Spleen (tissue), 7 donors: ENCODE measurements around the genes SPNS2, PELP1, TM4SF5 and ENO3.

DNA sequence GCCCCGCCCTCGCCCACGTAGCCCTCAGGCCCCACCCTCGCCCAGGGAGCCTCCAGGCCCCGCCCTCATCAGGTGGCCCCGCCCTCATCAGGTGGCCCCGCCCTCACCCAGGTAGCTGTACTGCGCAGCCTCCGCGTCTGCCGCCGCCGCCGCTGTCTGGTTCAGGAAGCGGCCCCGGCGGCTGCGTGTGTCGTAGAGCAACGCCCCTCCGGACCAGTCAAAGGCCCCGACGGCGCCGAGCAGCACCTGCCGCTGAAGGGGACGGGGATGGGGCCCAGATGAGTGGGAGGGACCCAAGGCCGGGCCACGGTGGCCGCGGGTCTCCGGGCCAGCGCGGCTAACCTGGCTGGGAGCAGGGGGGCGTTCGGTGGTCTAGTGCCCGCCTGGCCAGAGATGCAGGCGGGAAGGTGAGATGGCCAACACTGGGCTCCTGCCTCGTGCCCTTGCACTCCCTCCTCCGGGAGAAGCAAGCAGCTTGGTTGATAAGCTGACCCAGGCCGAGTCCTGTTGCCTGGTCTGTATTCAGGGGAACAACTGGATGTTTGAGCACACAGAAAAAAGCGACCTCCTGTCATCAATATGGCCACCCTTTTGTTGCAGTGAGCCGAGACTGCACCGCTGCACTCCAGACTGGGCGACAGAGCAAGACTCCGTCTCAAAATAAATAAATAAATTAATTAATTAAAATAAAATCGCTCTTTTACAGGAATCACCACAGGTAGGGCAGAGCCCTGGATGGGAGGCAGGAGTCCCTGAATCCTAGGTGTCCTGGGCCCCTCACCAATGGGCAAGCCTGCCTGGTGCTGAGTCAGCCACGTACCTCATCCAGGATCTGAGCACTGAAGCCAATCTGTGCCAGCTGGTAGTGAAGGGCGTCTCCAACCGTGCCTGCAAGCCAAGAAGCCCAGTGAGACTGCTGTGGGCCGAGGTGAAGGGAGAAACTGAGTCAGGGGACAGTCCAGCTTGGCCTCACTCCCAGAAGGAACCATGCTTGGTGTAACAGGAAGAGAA, 31.6 kb downstream of the HASPIN start:
- PRO-cap, 4 experiments = peak in 4 of 4 experiments; most common plus-strand start position 164 of the sequence (in 3)
- RAMPAGE, long total RNA, 4 experiments = no peak in any of the 4 experiments

DNA sequence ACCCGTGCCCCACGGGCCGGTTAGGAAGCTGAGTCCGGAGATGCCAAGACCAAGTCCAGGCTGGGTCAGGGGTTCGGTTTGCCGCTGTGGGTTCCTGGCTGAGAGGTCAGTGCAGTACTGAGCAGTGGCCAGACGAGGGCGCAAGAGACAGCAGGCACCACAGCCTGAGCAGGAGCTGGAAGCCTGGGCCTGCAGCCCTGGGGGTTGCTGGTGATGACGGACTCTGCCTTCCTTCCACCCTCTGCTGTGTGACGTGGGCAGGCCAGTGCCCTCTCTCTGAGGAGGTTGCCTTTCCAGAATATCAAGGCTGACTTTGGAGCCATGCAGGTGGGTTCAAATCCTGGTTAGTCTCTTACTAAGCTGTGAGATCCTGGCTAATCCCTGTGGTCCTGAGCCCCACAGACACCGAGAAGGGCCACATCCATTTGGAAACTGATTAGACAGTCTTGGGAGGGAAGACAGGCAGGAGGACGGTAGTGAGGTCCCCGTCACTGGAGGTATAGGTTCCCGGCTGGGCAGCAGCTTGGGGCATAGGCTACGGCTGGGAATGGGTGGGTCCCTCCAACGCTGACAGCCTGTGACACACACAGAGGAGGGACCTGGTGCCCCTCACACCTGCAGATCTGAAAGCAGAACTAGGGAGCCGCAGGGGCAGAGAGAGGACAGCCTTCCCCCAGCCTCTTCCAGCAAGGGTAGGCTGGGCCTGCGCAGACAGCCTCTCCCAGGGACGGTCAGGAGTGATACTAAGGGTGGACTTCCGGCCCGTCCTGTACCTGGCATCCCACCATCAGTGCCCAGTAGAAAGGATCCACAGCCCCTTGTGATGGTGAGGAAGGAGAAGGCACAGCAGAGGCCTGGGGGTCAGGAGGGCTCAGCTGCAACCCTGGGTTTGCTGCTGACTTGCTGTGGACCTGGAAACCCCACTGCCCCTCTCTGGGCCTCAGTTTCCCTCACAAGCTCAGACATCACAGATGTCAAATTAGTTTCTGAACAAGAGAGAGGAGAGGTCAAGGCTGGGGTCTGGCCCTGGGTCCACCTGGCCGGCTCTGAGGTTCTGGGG, 2.1 kb downstream of the P2RX1 start:
- PRO-cap, 4 experiments = peak in 4 of 4 experiments; most common plus-strand start position 638 of the sequence (in 4); most common minus-strand start position 469 of the sequence (in 1)
- RAMPAGE, long total RNA, 4 experiments = start-site peak on the plus strand in 1 of 4 experiments, centred at position 657 of the sequence, 10 reads per replicate

GRCh38 chr17:3972487-3972872, 8.2 kb upstream of the ATP2A3 start:
- PRO-cap, 4 experiments = peak in 1 of 4 experiments; most common minus-strand start chr17:3972610 (in 1)
- RAMPAGE, long total RNA, 4 experiments = no peak in any of the 4 experiments

DNA sequence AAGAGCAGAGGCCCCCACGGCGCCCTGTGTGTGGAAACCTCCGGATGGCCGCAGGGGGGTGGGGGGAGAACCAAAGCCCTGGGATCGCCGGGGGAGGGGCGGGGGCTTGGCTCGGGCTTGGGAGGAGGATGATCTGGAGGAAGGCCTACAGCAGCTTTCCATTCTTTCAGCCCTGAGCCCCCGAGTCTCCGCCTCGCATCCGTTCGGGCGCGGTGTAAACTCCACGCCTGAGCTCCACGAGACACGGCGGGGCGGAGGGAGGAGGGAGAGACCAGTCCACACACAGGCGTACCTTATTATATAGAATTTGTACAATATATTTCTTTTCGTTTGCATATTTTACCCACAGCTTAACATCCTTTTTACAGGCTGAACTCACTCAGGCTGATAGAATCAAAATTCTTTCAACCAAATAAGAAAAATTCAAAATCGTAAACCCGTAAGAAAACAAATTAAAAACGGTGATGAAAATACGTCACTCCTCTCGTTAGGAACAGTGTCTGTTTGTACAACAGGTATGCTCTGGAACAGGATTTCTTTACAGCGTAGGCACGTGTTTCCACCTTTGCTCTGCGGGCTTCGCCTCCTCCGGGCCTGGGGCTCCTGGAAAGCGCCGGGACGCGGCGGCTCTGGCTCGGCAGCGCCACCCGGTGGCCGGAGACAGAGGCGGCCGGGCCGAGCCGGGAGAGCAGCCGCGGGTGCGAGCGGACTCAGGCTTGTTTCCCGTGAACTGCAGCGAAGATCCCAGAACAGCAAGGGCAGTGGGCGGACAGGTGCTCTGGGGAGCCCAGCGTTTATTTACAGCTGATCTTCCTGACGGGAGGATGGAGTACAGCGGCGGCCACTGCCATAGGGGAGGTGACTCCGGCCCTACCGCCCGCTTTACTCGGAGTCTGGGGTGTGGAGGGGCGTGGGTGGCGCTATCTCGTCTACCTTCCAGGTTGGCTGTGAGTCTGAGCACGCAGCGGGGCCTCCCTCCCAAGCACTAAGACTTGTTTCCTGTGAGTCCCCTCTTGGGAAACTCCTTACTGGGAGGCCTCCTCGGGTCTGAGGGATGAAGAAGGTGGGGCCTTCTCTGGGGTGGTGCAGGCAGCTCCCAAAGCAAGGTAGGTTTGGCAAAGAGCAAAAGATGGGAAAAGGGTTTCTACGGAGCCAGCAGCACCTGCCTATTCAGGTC, 40.3 kb upstream of the ATP2A3 start:
- PRO-cap, 4 experiments = peak in 1 of 4 experiments; most common minus-strand start position 938 of the sequence (in 1)
- RAMPAGE, long total RNA, 4 experiments = no peak in any of the 4 experiments

DNA sequence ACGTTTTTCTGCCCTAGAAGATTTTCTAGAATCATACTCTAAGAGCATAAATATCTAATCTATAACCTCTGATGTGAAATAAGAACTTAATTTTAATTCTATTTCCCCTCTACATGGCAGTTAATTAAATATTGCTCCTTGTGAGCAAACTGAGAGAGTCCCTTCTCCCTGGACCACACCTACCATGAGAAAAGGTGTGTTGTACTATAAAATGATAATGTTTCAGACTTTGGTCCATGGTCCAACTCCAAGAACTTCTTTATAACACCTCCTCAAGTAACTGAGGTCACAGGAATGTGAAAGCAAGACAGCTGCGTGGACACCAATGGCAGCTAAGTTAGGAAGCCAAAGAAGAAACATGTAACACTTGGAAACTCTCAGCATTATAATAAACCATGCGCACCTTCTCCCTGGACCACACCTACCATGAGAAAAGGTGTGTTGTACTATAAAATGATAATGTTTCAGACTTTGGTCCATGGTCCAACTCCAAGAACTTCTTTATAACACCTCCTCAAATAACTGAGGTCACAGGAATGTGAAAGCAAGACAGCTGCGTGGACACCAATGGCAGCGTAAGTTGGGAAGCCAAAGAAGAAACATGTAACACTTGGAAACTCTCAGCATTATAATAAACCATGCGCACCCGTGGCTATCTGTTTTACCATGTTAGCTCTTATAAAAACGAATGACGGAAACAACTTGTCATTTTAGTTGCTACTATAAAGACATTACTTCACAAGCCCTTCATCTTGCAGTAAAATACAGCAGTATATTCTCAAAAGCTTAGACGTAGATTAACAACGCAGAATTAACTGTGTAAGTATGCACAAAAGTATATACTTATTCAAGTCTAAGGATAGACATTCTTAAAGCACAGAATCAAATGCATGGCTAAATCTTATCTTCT, 3.8 kb downstream of the ZZEF1 start:
- PRO-cap, 4 experiments = no peak in any of the 4 experiments
- RAMPAGE, long total RNA, 4 experiments = no peak in any of the 4 experiments

DNA sequence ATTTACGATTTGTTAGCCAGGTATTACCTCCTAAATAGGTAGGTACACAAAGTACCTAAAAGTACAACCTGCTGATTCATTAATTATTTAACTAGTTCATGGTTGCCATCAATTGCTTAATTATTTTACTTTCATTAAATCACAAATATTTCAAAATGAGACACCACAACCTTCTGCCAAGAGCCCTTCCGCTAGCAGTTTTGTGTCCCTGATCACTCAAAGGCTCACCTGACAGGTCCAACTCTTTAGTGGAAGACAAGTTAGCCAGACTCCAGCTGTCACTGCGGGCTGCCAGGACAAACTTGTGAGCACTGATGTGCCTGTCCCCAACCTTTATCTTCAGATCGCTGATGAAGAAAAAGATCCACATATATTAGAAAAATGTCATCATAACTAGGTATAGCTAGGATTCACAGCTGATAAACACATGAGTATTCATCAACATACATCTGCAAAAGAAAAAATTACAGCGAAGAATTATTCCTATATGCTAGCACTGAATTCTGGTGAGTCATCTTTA, 28.2 kb downstream of the ANKFY1 start:
- PRO-cap, 4 experiments = no peak in any of the 4 experiments
- RAMPAGE, long total RNA, 4 experiments = no peak in any of the 4 experiments

DNA sequence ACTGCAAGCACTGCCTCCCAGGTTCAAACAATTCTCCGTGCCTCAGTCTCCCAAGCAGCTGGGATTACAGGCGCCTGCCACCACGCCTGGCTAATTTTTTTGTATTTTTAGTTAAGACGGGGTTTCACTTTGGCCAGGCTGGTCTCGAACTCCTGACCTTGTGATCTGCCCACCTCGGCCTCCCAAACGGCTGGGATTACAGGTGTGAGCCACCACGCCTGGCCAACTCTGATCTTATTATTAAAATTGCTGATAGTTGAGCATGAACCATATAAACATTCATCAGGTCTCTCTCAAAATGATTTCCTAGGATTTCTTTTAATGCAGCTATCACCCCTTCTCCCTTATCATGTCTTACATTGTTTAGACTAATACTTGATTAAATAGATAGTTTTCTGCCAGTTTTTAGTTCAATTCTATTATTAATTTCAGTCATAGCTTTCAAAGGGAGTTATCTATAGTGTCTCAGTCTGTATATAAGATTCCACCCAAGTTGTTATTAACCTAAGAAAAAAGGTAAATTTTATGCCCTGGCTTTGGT, 23.5 kb upstream of the ANKFY1 start:
- PRO-cap, 4 experiments = no peak in any of the 4 experiments
- RAMPAGE, long total RNA, 4 experiments = no peak in any of the 4 experiments

DNA sequence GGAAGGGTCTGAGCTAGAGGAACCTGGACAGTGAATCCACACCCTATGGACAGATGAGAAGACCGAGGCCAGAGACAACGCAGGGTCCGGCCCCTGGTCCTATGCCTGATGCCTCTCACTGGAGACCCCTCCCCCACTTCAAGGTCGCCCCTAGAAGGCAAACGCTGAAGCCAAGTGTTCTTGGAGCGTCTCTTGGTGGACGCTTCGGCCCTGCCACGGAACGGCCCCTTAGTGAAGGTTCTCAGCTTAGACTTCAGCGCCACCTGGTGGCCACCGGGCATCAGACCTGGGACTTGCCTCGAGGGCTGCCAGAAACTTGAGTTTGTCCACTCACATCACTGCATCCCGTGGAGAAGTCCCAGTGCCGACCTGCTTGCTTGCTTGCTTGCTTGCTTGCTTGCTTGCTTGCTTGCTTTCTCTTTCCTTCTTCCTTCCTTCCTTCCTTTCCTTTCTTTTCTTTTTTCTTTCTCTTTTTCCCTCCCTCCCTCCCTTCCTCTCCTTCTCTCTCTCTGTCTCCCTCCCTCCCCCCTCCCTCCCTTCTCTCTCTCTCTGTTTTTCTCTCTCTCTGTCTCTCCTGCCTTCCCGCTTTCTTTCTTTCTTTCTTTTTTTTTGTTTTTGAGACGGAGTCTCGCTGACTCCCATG, 20.5 kb upstream of the SPNS3 start:
- PRO-cap, 4 experiments = no peak in any of the 4 experiments
- RAMPAGE, long total RNA, 4 experiments = no peak in any of the 4 experiments

DNA sequence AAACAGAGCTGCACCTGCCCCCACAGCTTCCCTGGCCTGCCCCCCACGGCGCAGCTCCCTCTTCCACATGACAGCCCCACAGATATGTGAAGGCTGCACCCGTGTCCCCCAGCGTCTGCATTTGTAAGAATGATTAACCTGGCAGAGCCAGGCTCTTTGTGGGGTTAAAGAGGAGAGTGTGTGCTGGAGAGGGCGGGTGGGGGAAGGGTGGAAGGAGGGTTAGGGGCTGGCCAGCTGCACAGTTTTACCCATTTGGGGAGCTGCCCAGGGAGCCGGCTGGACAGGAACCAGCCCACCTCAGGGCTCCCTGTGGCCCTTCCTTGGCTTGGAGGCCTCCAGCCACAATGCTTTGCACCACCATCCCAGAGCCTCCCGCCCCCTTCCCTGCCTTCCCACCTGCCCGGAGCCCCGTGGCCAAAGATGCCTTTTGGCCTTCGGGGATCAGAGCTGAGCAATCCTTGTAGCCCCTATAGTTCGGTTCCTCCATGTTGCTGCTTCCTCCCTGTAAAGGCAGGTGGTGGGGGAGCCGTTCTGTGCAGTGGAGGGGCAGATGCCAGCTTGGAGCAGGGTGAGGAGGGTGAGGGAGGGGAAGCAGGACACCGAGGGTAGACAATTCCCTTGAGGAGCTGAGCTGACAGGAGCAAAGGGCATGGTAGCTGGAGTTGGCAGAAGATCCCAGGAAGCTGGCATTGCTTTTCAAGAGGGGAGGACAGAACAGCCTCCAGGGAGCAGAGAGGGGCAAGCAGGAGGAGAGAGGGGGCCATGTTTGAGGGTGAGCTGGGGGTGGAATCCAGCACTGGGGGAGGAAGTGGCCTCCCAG, 18.0 kb upstream of the SPNS2 start:
- PRO-cap, 4 experiments = no peak in any of the 4 experiments
- RAMPAGE, long total RNA, 4 experiments = no peak in any of the 4 experiments

DNA sequence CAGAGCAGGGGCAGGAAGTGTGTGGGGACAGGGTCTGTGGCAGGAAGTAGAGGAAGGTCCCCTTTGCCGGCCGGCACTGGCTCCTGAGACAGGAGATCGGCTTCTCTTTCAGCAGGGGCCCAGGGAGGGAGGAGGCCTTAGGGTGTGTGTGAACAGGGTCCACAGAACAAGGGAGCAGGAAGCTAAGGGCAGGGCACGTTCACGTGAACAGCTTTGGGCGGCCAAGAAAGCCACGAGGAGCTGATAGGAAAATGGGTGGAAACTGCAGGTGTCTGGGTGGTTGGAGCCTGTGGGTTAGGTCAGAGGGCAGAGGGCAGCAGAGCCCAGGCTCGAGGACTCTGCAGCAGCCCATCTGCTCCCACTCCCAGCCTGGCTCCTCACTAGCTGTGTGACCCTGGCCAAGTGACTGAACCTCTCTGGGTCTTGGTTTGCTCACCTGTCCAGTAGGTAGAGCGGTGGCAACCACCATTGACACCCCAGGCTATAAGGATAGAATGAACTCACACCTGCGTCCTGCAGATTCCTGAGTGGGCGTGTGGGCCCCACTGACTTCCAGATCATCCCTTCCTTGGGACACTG, 17.3 kb upstream of the SPNS2 start:
- PRO-cap, 4 experiments = no peak in any of the 4 experiments
- RAMPAGE, long total RNA, 4 experiments = no peak in any of the 4 experiments

- PRO-cap, 4 experiments = peak in 4 of 4 experiments; most common plus-strand start chr17:4498926 (in 4); most common minus-strand start chr17:4498707 (in 2)
- RAMPAGE, long total RNA, 4 experiments = no peak in any of the 4 experiments
Measured at GRCh38 chr17:4498386-4499021, at the start of gene SPNS2. Gene SPNS2 (plus strand): TSS chr17:4498881.

- PRO-cap, 4 experiments = no peak in any of the 4 experiments
- RAMPAGE, long total RNA, 4 experiments = no peak in any of the 4 experiments
Measured at GRCh38 chr17:4562047-4562648, 1.8 kb upstream of the GGT6 start.

- PRO-cap, 4 experiments = no peak in any of the 4 experiments
- RAMPAGE, long total RNA, 4 experiments = no peak in any of the 4 experiments
Measured at GRCh38 chr17:4583679-4584305, 537 bp upstream of the SMTNL2 start.

DNA sequence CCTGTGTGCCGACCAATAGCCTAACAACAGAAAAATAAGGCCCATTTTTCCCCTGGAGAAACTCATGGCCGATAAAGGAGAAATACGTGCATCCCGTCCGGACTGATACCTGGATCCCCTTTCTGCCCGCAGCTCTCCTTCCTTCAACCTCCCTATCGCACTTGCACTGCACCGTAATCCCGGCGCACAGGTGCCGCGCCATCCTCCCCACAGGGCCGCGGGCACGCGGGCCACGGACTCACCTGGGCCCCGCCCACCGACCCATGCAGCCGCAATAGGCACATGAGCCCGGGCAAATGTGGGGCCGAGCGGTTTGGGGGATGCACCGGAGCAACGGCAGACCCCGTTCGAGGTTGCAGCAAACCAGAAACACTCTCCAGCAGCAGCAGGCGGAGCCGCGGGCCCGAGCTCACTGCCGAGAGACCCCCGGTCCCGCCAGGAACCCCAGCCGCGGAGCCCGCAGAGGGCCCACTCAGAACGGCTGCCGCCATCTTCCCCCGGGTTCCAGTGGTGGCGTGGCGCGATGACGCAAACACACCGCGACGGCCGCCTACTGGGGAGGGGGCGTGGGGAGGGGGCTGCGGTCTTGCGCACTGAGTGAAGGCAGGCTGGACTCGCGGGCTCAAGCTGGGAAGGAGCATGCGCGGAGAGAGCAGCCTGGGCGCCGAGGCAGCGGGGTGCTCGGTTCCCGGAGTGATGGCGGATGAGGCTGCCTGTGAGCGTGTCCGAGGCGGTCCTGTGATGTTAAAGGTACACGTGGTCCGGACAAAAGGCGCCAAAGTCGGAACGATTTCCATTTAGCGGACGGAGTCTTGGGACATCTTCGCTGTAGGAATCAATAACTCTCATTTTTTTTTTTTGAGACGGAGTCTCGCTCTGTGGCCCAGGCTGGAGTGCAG, at the start of gene PELP1:
Gene PELP1, minus strand, starts transcription at position 517 of the 899 bp plus-strand sequence.
- PRO-cap, 4 experiments = peak in 4 of 4 experiments; most common plus-strand start position 684 of the sequence (in 3); most common minus-strand start position 509 of the sequence (in 3)
- RAMPAGE, long total RNA, 4 experiments = start-site peak on the plus strand in 1 of 4 experiments, centred at position 589 of the sequence, 8 reads per replicate; start-site peak on the minus strand in 4 of 4 experiments, centred at positions 500 to 505 of the sequence, 174 to 674 reads per replicate

DNA sequence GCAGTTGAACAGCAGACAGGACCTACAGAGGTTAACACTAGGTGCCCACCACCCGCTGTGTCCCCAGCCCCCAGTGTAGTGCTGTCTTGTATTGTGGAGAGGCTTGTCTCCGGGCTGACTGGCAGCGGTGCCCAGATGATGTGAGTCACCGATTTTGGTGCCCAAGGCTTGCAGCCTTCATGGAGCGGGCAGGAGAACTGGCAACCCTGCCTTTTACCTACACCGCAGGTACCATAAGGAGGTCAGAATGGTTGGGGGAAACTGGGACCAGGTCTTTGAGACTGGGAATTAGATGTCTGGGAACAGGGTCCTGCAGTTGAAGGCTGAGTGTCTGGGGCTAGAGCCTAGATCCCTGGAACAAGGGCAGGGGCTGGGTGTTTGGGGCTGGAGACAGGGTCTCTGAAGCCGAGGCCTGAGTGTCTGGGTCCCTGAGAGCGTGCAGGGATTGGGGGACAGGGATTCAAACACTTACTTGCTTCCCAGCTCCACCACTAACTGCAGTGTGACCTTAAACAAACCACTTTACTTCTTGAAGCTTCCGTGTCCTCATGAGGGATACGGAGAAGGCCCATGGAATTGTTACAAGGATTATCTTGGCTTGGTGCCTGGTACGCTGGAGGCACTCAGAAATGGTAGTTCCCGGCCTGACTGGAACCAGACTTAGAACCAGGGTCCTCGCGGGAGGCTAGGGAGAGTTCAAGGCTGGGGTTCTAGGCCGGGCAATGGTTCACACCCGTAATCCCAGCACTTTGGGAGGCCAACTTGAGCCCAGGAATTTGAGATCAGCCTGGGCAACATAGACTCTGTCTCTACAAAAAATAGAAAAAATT, 2.8 kb upstream of the CXCL16 start:
- PRO-cap, 4 experiments = no peak in any of the 4 experiments
- RAMPAGE, long total RNA, 4 experiments = no peak in any of the 4 experiments

- PRO-cap, 4 experiments = peak in 3 of 4 experiments; most common plus-strand start chr17:4764809 (in 2); most common minus-strand start chr17:4764639 (in 2)
- RAMPAGE, long total RNA, 4 experiments = no peak in any of the 4 experiments
Measured at GRCh38 chr17:4764484-4765235, 7.0 kb upstream of the TM4SF5 start.

- PRO-cap, 4 experiments = no peak in any of the 4 experiments
- RAMPAGE, long total RNA, 4 experiments = no peak in any of the 4 experiments
Measured at GRCh38 chr17:4771556-4772268, at the start of gene TM4SF5. Gene TM4SF5 (plus strand): TSS chr17:4771886.

- PRO-cap, 4 experiments = peak in 2 of 4 experiments; most common plus-strand start chr17:4859118 (in 2); most common minus-strand start chr17:4858942 (in 1)
- RAMPAGE, long total RNA, 4 experiments = no peak in any of the 4 experiments
Measured at GRCh38 chr17:4858450-4859296, 25.5 kb downstream of the MINK1 start.

DNA sequence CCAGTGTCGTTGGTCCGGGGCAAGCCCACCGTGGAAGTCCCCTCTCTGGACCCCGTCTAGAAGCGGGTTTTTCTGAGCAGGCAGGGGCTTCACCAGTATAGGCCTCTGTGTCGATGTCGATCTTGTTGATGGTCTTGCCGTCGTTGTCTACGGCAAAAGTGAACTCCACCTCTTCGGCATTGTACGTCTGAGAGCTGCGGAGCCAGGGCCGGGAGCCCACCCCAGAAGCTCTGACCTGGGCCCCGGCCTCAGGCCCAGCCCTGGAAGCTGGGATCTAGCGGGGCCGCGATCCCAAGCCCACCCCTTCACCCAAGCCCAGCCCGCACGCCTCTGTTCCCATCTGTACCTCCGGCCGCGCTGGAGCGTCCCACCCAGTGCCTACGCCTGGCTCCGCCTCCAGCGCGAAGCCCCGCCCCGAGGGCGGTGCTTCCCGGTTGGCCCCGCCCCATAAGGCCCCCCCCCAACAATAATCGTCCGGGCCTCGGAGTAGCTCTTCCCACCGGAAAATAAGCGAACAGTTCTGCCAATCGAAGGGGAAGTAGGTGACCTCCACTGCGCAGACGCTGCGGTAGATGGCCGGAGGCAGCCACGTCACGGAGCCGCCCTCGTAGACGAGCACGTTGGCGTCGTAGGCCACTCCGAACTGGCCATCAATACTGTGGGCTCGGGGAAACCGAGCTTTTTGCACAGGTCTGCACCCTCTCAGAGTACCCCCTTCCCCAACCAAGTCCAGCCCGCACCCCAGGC, 1.3 kb downstream of the CHRNE start:
- PRO-cap, 4 experiments = peak in 4 of 4 experiments; most common plus-strand start position 636 of the sequence (in 3); most common minus-strand start position 344 of the sequence (in 4)
- RAMPAGE, long total RNA, 4 experiments = start-site peak on the minus strand in 2 of 4 experiments, centred at positions 321 to 346 of the sequence, 5 to 9 reads per replicate

DNA sequence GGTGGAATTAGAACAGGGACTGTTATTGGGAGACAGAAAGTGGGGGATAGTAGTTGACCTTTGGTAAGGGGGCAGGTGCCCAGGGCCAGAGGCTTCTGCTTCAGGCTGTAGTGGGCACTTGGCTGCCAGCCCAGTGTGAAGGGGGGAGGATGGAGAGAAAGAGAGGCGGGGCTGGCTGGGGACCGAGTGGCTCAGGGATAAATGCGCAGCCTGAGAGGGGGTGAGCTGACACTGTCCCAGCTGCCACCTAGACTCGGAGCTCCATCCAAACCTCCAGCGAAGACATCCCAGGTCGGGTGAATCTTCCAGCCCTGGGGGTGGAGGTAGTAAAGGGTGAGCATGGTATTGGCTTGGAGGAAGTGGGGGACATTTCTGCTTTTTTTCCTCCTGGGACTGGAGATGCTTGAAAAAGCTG, at the start of gene ENO3:
Gene ENO3, plus strand, starts transcription at position 228 of the 415 bp plus-strand sequence.
- PRO-cap, 4 experiments = no peak in any of the 4 experiments
- RAMPAGE, long total RNA, 4 experiments = no peak in any of the 4 experiments